Type B pancreatic cell (in vitro differentiated cells): ENCODE results near the genes CCL22, CNGB1 and MMP15.

DNA sequence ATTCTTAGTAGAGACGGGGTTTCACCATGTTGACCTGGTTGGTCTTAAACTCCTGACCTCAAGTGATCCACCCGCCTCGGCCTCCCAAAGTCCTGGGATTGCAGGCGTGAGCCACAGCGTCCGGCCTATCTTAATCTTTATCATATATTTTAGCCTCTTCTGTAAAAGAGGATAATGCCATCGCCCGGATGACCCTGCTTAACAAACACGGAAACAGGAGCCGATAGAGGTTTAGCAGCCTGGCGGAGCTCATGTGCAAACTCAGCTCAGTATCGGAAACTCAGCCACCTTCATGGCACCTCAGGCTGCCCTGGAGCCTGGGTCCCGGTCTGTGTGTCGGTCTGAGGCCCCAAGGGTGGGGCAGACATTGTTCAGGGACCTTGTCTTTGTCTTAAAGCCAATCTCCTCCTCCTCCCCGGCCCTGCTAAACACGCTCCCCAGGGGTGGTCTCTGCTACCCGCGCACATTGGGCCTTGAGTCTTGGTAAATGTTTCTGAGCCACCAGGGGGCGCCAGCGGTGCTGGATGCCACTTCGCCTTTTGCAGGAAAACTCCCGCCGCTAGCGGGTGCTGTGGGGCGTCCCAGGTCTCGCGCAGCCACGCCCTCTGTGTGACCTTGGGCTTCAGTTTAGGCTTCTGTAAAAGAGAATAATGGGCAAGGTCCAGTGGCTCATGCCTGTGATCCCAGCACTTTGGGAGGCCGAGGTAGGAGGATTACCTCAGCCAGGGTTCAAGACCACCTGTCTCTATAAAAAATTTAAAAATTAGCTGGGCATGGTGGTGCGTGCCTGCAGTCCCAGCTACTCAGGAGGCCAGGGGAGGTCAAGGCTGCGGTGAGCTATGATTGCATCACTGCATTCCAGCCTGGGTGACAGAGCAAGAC is 2.7 kb downstream of the CETP start:
- PRO-cap, result no peak

DNA sequence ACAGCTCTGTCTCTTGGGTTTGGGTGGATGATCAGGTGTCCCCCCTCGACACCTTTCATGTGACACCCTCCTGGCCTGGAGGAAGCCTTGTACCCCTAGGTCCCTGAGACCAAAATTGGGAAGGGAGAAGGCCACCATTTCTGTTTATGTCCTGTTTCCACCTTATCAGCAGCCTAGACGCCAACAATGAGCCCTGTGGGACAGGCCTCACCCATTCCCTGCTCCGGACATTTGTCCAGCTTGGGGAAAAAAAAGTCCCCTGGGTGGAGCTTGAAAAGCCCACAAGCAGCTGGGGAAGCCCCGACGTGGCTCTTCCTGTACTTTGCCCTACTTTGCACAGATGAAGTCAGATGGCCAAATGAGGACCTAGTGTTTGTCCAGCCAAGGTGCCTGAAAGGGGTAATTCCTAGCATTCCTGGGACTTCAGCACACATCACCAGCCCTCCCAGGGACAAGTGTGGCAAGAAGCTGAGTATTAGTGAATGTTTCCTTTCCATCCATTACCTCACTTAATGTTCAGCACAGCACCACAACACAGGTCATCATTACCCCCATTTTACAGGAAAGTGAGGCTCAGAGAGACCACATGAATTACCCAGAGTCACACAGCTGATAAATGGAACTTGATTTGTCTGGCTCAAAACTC is 19.7 kb upstream of the PLLP start:
- PRO-cap, result unidirectional peak, minus-strand start at position 233 of the sequence

GRCh38 chr16:57358610-57359047 is at the start of gene CCL22:
TSS of gene CCL22 (plus strand) at chr16:57358783.
- PRO-cap, result no peak

- PRO-cap, result no peak
Measured at GRCh38 chr16:57373308-57374045, 1.2 kb downstream of the CX3CL1 start.

DNA sequence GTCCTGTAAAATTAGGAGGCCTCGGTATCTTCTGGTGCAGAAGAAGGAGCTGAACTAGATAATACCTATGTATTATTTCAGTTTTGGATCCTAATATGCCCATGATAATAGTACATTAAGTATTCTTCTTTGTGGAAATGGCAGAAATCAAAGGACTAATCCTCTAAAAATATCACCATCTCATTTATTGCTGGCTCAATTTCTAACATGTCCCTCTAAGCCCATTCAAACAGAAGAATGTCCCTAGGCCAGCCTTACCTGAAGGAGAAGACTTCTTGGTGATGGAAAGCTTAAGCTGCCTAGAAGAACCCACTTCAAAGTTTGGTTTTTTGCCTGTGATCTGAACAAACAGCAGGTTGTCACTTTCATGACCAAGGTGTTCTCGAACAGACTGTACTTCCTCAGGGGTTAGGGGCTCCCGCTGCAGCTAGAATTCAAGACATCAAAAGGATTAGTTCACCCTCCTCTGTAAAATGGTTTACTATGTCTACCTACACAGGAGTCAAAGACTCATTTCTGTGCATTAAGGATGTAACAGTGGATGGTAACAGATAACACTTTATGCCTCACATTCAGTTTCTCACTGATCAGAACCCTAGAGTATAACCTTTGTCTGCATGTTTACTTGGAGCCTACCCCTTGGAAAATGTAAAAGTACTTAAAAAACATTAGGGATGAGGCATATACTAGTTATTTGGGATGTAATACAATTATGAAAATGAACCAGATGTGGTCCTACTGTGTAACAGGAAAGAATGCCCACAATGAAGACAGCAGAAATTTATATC is 13.2 kb downstream of the CIAPIN1 start:
- PRO-cap, result no peak

GRCh38 chr16:57480186-57480728 is 6.0 kb downstream of the DOK4 start:
- PRO-cap, result no peak

DNA sequence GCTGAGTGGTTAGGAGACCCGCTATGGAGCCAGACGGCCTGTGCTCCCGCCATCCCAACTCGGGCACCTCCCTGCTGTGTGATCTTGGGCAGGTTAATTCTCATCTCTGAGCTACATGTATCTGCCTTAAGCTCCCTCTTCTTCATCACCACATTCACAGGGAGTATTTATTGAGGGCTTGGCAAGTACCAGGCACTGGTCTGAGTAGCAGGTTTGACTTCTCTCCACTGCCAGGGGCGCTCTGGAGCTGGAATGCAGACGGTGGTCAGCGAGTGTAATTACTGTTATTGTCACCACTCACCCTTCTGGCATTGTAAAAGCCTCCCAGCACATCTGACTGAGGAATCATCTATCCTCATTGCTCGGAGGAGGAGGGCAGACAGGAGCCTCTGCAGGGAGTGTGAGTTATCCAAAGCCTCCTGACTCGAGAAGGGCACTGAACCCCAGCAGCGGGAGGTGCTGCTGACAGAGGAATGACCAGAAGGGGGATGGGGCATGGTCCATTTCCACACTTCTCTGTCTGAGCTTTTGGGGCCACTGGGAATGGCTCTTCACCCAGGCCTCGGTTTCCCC is 976 bp upstream of the ADGRG1 start:
- PRO-cap, result no peak

DNA sequence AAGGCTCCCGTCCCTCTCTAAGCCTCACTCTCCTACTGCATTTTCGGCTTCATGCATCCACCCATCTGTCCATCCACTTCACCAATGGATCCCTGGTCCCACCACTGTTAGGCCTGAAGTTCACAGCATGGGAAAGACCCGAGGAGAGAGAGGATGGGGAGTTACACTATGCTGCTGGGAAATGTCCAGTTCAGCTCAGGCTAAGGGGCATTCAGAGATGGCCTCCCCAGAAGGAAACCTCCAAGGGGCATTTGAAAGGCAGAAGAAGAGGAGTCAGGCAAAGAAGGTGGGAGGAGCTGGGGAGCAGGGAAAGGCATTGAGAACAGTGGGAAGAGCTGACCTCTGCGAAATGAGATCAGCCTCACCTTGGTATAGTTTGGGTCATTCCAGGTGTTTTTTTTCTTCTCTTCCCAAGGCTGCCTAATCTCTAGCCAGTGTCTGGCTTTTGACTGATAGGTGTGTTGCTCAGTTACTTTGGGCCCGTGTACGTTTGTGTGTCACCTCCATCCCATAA is 11.7 kb upstream of the DRC7 start:
- PRO-cap, result no peak

DNA sequence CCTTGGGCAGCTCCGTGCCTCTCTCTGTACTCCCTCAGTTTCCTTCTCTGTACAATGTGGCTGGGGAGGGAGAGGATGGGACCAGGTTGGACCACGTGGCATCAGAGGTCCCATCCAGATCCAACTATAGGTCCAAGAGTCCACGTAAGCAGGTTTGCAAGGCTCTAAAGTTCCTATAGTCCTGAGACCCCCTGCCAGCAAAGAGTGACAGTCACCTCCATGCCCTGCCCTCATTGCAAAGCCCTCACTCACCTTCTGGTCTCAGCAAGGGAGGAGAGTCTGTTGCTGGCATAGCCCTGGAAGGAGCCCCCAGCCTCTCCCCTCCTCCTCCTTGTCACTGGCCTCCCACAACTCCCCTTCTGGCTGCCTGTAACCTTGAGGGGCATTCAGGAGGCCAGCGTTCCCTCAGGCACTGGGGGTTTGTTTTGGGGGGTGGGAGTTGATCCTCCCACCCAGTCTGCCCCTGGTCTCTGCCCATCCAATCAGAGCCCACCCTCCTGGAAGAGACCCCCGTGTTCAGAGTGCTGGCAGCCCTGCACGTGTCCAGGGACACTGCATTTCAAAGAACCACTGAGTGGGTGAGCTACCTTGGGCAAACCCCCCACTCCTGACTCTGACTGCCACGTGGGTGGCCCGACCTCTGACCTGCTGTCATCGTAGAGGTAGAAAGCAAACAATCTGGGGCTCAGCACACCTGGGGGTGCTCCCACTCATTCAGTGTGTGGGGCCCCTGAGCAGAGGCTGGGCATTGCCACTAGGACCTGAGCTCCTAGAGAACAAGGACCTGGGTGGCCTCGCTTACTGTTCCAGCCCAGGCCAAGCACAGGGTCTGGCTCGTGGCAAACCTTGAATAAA is 5.9 kb upstream of the DRC7 start:
- PRO-cap, result no peak

DNA sequence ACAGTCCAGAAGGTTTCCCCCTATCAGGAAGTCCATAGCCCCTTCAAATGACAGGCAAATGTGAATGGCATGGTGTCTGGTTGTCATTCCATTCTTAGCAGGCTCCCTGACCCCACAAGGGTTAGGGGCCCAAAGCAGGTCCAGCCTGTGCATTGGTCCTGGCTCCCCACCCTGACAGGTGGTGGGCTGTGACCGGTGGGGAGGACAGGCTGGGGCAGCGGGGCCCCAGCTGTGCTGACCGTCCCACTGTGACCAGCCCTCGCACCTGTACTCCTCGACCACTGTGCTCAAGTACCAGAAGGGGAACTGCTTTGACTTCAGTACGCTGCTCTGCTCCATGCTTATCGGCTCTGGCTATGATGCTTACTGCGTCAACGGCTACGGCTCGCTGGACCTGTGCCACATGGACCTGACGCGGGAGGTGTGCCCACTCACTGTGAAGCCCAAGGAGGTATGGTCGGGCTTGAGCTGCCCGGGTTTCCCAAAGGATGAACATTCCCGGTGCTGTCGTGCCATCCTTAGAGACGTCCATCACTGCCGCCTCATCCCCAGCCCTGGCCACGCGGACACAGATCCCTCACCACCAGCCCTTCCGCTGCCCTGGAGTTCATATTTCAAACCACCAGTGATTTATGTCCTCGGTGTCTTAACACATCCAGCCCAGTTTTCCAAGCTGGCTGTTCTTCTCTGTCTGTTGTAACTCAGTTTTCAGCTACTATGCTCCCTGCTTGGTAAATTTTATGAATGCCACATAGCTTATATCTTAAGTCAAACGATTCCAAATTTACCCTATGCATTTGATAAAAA is 7.3 kb downstream of the DRC7 start:
- PRO-cap, result no peak

DNA sequence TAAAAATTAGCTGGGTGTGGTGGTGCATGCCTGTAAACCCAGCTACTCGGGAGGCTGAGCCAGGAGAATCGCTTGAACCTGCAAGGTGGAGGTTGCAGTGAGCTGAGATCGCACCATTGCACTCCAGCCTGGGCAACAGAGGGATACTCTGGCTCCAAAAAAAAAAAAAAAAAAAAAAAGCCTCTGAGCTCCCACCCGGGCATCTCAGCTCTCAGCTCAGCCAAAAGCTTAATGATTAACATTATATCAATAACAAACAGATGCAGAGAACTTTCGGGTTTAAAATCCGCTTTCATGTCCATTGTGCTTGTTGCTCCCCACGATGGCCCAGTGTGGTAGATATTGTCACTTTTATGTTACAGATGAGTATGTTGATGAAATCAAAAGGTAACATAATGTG is 9.2 kb downstream of the DRC7 start:
- PRO-cap, result no peak

GRCh38 chr16:57801714-57802225 is 521 bp downstream of the KIFC3 start:
- PRO-cap, result no peak

GRCh38 chr16:57970940-57971386 is at the start of gene CNGB1:
TSS of gene CNGB1 (minus strand) at chr16:57971128.
- PRO-cap, result no peak

GRCh38 chr16:58024239-58025344 is 962 bp upstream of the MMP15 start:
- PRO-cap, result no peak

DNA sequence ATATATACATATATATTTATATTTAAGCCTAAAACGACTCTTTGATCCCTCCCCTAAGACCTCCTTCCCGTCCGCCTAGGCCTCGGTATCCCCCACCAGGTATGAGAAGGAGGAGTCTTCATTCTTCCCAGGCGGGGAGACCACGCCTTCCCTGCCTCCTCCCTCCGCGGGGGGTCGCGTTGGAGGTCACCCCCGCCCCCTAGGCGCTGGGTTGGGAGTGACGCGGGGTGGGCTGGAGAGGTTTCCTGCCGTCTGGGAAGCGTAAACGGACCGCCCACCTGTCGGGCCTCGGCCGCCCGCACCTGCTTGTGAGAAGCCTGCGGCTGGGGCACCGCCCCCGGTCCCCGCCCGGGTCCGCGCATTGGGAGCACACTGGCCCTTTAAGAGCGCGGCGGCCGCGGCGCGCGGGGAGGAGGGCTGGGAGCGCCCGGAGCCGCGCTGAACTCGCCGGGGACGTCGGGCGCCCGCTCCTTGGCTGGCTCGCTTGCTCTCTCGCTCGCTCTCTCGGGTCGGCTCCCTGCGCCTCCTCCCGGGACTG is at the start of gene MMP15:
MMP15 (plus strand) TSS at position 410 of the 538 bp plus-strand sequence.
- PRO-cap, result bidirectional peak, plus-strand start at position 410 of the sequence, minus-strand start at position 103 of the sequence

- PRO-cap, result no peak
Measured at GRCh38 chr16:58236371-58236865, 13.3 kb upstream of the CCDC113 start.

GRCh38 chr16:58733216-58733495 is 960 bp downstream of the GOT2 start:
- PRO-cap, result no peak

DNA sequence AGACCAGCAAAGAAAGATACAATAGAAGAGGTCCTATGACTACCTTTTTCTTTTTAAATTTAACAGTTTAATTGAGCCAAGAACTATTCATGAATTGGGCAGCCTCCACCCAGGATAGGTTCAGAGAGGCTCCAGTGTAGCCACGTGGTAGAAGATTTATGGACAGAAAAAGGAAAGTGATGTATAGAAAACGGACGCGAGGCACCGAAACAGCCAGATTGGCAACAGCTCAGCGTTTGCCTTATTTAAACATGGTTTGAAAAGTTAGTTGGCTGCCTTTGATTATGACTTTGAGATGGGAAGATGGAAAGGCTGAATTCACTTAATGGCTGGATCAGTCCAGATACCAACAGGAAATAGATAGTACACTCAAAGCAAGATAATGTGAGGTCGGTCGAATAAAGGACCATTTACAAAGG is 147.6 kb upstream of the GOT2 start:
- PRO-cap, result no peak

DNA sequence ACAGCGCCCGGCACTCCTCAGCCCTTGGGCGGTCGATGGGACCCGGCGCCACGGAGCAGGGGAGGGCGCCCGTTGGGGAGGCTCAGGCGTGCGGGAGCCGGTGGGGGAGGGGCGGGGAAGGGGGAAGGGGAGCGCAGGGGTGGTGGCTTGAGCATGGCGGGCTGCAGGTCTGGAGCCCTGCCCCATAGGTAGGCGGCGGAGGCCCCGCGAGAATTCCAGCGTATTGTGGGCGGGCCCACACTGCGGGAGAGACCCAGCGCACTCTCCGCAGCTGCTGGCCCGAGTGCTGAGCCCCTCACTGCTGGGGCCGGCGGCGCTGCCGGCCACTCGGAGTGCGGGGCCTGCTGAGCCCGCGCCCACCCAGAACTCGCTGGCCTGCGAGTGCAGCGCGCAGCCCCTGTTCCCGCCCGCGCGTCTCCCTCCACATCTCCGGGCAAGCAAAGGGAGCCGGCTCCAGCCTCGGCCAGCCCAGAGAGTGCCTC is 907.5 kb downstream of the CDH8 start:
- PRO-cap, result unidirectional peak, plus-strand start at position 304 of the sequence

- PRO-cap, result no peak
Measured at GRCh38 chr16:64864218-64864665, 257.6 kb downstream of the CDH11 start.